Placental pericyte (primary cell): ENCODE measurements around a stretch of chr18.

DNA sequence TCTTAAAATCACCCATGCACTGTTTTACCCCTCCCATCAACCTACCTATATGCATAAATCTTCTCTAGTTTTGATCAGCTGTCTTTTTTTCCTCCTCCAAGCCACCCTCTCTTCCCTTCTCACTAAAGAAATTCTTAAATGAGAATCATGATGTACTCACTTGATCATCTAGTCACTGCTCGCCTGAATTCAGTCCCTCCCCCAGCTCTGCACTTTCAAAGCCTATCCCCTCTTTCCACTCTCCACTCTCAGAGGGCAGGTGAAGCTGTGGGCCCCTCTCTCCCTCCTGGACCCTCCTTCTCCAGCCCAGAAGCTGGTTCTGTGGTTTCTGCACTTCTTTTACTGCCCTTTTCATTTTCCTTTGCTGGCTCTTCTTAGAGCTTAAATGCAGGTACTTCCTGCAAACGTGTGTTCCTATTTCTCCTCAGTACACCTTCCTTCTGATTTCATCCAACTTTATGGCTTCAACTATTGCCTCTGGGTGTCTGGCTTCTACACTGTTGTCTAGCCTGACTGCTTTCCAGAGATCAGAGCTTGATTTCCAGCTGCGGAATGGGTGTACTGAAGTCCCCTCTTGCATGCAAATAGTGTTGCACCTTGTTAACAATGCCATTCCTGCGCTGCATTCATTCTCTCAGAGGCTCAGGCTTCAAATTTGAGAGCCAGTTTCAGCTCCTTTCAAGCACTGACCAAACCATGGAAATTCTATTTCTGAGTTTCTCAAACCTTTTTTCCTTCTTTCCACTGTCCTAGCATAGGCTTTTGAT, 15.2 kb upstream of the TXNDC2 start:
- CAGE, long polyA plus RNA, result no peak

- CAGE, long polyA plus RNA, result no peak
These were observed 14.7 kb downstream of the VAPA start for GRCh38 chr18:9928399-9929115.

DNA sequence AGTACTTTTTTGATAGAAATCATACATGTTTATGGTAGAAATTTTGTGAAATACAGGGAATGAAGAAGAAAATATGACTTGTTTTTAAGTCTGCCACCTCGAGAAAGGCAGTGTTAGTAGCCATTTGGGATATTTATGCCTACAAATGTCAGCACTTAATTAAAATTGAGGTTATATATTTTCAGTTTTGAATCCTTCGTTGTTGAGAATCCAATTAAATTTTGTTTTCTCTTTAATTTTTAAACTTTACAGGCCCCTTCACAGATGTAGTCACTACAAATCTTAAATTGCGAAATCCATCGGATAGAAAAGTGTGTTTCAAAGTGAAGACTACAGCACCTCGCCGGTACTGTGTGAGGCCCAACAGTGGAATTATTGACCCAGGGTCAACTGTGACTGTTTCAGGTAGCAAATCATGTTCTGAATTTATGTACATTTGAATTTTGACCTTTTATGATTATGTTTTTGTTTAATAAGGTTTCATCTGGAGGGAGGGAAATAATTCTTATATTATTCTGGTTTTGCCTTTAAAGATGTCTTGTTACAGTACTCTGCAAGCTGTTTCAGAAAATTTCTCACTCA, 17.8 kb downstream of the VAPA start:
- CAGE, long polyA plus RNA, result no peak

DNA sequence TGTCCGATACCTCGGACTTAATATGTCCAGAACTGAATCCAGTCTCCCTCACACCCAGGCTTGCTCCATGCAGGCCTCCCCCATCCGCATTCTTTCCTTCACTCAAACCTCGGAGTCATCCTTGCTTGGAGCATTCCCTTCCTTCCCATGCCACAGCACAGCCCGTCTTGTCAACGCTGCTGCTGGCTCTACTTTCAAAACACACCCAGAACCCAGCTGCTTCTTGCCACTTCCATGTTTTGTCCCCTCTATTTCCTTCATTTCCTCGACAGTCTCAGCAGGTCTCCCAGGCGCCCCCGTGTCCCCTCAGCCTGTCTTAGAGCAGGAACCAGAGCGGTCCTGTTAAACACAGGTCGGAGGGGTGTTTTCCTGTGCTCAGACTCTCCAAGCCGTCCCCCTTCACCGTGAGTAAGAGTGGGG, 54.4 kb downstream of the VAPA start:
- CAGE, long polyA plus RNA, result no peak

GRCh38 chr18:10225806-10226236, 228.6 kb upstream of the APCDD1 start:
- CAGE, long polyA plus RNA, result no peak

DNA sequence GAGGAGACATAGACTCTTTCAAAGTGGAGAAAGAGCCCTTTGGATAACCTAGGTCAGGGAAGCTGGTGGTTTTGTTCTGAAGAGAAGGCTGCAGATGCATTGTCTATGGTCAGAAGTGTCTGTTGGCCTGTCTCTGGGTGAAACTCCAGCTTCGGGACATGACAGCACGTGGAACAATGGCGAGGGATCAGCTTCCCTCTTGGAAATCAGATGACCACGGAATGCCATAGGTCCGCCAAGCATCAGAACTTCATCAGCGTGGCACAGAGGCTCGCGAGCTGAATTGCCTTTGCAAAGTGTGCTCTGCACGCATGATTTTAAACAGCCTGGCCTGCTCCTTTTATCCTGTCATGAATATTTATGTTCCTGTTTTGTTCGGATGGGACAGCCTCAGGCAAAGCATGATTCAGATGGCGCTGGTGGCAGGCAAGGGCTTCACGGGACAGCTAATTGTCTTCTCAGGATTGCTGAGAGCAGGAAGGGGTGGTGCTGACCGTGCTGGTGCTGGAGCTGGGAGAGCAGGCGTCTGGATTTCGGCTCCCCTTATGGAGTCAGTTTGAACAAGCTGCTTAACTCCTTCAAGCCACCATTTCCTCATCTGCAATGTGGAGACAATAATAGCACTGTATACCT, 79.9 kb upstream of the APCDD1 start:
- CAGE, long polyA plus RNA, result no peak

DNA sequence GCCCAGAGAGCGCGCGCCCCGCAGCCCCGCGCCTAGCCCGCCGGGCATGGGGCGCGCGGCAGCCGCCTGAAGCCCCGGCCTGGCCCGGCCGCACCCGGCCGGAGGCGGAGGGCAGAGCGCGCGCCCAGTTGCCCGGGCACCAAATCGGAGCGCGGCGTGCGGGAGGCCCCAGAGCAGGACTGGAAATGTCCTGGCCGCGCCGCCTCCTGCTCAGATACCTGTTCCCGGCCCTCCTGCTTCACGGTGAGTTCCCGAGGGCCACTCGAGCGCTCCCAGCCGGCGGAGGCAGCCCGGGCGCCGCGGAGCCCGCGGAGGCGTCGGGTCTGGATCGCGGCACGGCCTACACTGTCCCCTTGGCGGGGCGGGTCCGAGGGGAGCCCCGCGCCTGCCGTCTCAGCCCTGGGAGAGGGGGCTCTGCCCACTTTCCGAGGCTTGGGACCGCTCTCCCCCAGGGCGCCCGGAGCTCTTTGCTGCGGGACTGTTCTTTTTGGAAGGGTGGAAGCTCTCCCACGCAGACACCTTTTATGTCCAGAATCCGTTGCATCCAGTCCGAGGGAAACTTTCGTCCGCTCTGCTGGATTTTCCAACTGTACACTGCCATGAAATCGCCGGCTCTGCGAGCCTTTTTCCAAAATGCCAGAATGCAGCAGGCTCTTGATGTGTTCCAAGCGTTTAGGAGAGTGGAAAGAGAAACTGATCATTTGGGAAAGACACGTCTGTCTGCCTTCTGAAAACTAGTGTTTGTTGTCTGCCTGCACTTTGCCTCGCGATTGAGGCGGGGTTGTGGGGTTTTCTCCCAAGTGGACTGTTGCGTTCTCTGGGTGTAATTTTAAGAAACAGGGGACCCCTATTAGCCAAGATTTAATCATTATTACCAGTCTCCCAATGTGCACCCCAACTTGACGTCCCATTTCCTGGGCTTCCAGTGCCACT, 628 bp downstream of the APCDD1 start:
- CAGE, long polyA plus RNA, result no peak

DNA sequence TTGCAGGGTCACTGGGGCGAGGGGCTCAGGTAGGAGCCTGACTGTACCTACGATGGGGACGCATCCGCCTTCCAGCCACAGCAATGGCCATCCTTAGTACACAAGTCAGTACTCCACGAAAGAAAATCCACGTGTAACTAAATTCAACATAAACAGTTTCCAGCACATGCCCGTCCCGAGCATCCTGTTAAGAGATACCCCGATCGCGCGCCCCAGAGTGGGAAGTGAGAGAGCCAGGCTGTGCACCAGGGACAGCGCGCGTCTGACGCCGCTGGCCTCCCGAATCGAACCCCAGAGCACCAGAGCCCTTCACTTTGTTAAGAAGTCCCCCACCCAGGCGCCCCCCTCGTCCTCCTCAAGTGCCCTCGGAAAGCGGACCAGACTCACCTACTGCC, 1.2 kb downstream of the PIEZO2 start:
- CAGE, long polyA plus RNA, result no peak

DNA sequence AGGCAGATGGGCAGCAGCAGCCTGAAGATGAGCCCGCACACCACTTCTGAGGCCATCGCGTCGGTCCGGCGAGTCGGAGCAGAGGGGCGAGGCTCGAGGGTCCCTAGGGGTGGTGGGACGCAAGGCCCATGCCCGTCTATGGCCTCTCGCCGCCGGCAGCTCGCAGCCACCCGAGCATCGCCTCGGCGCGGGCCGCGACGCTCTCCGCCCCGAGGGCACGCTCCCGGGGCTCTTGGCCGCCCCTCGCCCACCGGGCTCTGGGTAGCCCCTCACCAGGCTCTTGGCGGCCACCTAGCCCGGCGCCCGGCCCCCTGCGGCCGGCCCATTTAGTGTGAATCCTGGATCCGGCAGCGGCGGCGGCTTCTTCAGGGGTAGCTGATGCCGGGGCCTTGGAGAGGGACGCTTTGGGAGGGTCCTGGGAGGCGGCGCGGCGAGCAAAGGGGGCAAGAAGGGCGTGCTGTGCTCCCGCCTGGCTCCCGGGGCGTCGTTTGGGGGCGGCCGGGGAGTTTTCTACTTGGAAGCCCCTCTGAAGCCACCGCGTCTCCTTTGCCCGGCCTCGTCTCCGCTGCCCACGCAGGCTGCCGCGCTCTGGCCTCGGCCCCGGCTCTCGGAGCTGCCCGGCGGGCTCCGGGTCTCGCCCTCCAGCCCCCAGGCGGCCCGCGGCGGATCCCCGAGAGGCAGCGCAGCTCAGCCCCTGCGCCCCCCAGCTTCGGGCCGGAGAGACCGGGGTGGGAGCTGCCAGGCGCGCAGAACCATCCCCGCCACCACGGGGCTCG, 648 bp downstream of the PIEZO2 start:
- CAGE, long polyA plus RNA, result no peak

GRCh38 chr18:11983045-11983332, 1.7 kb downstream of the IMPA2 start:
- CAGE, long polyA plus RNA, result no peak

DNA sequence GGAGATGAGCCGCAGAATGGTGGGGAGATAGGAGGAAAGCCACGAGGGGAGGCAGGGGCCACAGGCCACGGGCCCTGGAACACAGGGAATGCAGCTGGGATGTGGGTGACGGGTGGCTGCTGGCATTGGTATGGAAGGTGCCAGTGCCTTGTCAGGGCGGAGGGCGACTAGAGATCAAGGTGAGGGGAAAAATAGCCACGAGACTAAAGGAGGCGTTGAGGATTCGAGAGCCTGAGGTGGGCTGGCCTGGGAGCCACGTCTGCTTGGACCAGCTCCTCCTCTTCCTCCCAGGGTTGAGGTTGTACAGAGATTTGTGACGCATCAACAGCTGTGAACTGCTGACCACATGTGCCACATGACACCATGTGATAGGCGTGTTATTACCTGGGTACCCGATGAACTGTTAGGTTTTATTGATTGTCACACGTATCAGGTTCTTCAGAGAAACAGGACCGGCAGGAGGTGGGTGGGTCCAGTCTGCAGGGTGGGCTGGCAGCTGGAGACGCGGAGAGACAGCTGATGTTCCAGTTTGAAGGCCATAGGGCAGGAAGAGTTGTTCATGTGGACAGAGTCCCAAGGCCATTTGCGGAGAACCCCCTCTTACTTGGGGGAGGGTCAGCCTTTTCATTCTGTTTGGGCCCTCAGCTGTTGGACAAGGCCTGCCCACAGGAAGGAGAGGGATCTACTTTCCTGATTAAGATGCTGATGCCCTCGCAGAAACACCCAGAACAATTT, 10.0 kb downstream of the IMPA2 start:
- CAGE, long polyA plus RNA, result no peak

GRCh38 chr18:12005407-12006283, 24.3 kb downstream of the IMPA2 start:
- CAGE, long polyA plus RNA, result no peak

DNA sequence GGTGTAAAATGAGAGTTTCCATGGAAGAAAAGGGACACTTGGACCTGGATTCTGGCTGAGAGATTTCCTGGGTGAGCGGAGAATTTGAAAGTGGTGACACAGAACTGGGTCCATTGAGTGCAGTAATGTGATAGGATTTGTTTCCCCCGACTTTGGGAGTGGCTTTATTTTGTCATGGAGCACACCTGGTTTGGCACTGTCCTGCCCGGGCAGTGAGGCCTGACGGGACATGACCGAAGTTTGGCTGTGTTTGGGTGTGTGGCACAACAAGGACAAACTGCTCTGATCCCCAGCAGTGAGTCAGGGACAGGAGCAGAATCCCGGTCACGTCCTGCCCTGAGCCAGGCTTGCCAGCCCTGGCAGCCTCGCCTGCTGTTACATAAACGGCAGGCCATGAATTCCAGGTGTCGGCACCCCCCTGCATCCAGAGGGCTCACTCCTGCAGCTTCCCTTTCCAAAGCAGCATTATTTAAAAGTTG, 45.7 kb downstream of the IMPA2 start:
- CAGE, long polyA plus RNA, result no peak

GRCh38 chr18:12152077-12152324, 58.4 kb downstream of the ANKRD62 start:
- CAGE, long polyA plus RNA, result no peak

DNA sequence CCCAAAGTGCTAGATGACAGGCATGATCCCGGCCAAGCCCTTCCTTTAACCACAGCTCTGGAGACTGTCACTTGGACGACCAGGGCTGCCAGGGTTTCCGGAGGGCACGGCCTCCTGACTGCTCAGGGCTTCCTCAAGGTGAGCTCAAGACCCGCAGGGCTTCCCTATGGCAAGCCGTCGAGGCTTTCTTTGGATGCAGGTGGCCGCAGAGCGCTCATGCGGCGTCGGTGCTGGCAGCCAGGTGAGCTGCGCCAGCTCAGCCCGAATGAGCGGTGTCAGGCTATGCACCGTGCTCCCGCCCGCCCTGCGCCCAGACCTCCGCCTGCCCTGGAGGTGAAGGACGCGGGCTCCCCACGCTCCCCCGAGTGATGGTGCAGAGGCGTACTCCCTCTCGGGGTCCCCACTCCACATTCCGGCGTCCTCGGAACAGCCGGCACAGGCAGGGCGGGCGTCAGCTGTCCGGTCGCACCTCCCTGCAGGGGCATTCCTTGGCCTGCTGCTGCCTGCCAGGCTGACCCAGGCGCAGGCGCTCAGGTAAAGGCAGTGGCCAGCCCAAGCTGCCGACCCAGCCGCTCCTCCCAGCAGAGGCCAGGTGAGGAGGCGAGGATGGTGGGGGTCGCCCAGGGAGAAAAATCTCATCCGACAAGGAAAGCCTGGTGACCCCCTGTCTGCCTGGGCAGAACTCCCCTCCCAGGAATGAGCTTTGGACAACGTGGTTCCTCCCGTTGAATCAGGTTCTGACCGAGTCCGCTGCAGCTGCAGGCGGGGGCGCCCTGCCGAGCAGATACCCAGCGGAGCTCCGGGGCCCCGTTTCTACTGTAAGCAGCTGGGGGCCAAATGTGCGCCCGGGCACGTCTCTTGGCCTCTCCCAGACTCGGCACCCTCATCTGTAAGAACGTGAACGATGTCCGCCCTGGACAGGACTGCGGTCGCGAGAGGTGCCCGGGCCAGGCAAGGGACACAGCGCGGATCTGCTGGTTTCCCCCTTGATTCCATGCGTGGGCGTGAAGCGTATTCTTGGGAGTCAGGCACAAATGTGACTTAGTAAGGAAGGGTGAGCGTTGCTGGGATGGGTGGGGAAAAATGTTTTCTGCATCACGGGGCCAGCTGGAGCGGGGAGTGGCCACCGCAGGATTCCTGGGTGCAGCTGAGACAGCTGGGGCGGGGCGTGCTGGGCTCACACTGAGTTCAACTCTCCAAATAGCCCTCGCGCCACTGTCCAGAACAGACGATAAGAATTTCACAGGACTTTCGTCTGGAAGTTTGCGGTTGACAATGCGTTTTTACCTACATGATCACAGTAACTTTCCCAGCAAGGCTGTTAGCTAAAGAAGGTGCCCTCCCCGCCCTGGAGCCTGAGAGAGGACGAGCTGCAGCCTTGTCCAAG, 20.4 kb upstream of the TUBB6 start:
- CAGE, long polyA plus RNA, result no peak

DNA sequence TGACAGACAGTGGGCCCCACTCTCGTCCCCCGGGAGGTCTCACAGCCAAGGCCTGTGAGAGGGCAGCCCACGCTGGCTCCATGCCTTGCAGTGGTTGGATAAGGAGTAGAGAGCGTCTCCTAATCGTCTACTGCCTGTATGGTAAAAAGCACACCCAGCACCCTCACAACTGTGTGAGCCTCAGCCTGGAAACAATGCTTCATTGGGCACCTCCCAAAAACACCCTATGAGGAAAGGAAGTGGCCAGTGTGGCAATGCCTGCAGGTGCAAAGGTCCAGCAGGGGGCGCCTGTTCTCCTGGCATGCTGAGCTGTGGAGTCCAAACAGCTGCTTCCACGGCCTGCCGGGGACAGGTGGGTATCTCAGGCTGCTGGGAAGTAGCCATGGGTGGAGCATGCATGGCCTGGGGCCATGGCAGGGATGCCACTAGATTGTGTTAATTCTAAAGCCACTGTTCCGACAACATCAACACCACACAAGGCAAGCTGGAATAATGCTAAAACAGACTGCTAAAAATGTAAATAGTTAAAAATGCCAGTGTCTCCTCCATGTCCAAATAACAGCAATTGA, 19.9 kb downstream of the TUBB6 start:
- CAGE, long polyA plus RNA, result no peak

DNA sequence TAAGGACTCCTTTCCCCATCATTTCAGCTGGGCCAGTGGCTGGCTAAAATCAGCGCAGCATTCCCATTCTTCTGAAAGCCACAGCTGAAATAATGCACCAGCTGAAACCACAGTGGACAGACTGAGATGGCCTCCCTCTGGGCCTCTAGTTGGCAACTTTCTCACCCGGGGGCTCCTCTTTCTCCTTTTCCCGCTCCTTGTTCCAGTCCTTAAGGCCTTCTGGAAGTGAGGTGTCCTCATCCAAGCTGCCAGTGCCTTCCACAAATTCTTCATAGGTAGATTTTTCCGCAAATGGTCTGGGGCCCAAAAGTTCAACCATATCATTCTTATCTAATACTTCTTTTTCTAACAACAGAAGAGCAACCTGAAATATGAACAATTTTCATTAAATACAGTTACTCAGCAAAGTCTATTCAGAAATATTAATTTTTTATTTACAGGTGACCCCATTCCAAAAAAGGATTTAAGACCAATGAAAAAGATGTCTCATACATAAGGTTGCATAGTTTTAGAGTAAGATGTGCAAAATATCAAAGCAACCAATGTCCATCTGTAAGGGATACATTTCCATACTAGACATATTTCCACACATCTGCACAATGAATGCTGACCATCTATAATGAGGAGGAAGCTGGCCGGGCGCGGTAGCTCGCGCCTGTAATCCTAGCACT, 21.5 kb downstream of the TUBB6 start:
- CAGE, long polyA plus RNA, result no peak

GRCh38 chr18:12348176-12348665, 28.8 kb downstream of the AFG3L2 start:
- CAGE, long polyA plus RNA, result no peak

GRCh38 chr18:12362532-12363291, 14.3 kb downstream of the AFG3L2 start:
- CAGE, long polyA plus RNA, result no peak

DNA sequence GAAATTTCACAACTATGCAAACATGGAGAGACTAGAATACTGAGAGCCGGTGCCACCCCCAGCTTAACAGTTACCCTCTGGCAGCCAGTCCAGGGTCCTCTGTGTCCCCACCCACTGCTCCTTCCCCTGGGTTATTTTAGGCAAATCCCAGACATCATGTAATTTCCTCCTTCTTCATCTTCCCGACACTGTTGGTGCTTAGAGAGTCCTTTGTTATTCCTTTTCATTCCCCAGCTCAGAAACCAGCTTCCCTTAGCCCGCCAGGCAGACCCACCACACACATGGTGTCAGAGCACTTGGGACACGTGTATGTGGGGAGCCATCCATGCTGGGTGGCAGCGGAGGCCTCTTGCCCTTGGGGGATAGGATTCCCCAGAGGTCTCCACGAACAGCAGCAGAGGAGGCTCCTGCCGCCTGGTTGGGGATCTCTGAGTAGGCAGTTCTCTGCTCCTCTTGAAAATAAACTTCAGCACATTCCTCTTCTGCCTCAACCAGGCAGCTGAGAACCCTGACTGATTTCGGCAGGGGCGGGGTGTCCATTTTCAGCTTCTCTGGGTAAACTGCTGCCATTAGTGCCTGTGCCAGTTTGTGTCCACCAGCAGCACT, 8.0 kb downstream of the PRELID3A start:
- CAGE, long polyA plus RNA, result no peak